HTR-8/SVneo (cell line): Measurements from ENCODE around the genes ITGB1BP1 and ADAM17.

- RRBS: no CpG with 5 or more reads among the region's 14 CpGs
Observed at GRCh38 chr2:8680090-8680848, 1.6 kb upstream of the ID2 start.

GRCh38 chr2:8684381-8684926 lies 2.6 kb downstream of the ID2 start:
- RRBS: no CpG with 5 or more reads among the region's 6 CpGs

- RRBS: no CpG with 5 or more reads among the region's 11 CpGs
Observed at GRCh38 chr2:8731398-8732022, 49.7 kb downstream of the ID2 start.

DNA sequence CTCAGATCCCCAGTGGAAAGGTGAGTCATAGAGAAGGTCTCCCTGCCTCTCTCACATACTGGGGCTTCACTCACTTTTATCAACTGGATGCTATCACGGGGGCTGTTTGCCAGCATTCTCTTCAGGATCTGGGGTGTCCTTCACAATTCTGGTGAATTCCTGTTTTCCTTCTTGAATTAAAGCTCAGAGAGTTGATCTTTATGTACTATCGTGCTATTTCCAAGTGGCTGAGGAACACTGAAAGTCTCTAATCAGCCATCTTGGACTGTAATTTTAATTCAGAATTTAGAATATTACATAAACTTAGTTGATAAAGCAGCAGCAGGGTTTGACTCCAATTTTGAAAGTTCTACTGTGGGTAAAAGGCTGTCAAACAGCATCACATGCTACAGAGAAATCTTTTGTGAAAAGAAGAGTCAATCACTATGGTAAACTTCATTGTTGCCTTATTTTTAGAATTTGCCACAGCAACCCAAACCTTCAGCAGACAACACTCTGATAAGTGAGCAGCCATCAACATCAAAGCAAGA lies 48.1 kb downstream of the MBOAT2 start:
- RRBS: no CpG with 5 or more reads among the region's 2 CpGs

- RRBS: no CpG with 5 or more reads among the region's 17 CpGs
Observed at GRCh38 chr2:9107202-9108078, 99.2 kb upstream of the ASAP2 start.

DNA sequence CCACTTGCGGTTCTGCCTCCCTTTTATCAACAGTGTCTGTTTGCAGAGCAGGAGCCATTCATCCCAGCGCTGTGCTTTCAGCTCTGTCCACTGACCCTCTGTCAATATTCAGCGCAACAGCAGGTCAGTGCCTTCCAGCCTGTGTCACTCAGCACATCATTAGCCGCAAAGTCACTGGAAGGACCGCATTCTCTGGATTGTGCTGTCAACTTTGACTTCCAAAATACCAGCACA lies 38.5 kb upstream of the ASAP2 start:
- RRBS: no CpG with 5 or more reads among the region's 5 CpGs

DNA sequence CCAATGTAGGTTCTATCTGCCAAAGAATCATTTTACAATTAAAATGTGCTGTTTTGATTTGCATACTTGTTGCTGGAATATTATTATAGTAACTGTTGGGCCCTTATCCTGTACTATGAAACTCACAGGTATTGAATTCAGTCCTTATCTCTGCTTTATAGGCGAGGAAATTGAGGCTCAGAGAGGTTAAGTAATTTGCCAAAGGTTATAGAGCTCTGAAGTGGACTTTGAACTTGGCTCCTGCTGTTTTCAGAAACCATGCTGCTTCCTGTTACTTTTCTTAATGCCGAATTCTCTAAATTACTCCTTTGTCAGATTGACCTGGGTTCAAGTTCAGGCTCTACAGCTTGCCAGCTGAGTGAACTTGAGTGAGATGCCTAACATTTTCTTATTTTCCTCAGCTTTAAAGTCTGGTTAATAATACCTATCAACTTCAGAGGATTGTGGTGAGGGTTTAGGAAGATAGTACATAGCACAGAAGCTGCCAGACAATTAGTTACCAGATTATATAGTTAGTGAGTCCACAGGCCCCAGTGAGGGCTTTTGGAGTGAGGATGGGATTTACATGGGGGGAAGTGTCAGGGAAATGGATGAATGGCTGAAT lies 3.4 kb downstream of the ASAP2 start:
- RRBS: no CpG with 5 or more reads among the region's 2 CpGs

DNA sequence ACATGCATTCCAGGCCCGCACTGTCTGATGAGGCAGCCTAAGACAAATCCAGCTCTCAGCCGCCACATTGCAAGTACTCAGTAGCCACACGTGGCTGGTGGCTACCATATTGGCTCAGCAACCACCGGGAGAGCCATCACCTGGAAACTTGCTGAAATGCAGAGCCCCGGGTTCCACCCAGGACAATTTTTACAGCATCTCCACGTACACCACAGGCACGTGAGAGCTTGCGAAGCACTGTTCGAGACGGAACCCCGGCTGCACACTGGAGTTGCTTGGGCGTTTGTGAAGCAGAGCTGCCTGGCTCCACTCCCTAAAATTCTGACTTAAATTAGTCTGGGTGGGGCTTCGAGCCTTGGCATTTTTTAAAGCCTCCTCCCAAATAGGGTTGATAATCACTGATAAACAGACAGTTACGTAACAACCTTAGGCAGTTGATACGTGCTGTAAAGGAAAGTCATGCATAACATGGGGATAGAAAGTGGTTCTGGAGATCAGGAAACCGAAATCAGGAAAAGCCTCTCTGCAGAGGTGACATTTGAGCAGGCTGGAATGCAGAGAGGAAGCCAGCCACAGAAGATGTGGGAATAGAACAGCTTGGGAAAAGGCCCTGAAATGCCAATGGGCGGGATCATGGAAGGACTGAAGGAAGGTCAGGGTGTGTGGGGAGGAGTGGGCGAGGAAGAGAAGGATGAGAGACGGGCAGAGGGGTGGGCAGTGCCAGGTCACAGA lies 6.2 kb downstream of the ASAP2 start:
- RRBS: 96% methylated on average over 6 of the region's 19 CpGs

DNA sequence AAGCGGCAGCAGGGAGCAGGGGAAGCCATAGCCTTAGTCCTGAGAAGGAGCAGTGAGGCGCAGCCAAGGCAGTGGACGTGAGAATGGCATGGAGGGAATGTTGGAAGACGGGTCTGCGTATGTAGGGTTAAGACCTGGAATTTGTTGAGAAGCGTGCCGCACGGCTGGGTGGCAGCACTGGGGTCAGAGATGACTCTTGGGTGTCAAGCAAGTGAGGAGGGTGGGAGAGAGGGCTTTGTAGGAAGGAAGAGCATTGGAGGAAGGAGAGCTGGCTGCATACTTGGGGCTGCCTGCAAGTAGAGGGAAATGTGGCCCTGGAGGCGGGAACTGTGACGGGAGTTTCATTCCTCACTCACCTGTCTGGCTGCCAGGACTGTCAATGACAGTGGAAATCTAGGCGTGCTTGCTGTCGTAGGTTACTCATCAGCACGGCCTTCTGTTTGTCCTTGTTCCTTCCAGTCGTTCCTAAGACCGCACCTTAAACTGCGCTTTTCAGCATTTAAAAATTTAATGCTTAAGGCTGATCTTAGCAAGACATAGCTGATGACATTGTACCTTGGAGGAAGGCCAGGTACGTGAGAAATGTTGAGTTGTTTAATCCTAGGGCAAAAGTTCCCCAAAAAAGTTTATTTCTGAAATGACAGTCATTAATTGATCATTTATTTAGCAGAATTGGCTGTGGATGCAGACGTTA lies 107.9 kb downstream of the ITGB1BP1 start:
- RRBS: no CpG with 5 or more reads among the region's 18 CpGs

GRCh38 chr2:9347417-9348071 lies 75.8 kb downstream of the ITGB1BP1 start:
- RRBS: no CpG with 5 or more reads among the region's 9 CpGs

GRCh38 chr2:9422814-9423756 lies at the start of gene ITGB1BP1:
ITGB1BP1 (minus strand) TSS chr2:9423528.
- RRBS: 1% methylated on average over 30 of the region's 96 CpGs

DNA sequence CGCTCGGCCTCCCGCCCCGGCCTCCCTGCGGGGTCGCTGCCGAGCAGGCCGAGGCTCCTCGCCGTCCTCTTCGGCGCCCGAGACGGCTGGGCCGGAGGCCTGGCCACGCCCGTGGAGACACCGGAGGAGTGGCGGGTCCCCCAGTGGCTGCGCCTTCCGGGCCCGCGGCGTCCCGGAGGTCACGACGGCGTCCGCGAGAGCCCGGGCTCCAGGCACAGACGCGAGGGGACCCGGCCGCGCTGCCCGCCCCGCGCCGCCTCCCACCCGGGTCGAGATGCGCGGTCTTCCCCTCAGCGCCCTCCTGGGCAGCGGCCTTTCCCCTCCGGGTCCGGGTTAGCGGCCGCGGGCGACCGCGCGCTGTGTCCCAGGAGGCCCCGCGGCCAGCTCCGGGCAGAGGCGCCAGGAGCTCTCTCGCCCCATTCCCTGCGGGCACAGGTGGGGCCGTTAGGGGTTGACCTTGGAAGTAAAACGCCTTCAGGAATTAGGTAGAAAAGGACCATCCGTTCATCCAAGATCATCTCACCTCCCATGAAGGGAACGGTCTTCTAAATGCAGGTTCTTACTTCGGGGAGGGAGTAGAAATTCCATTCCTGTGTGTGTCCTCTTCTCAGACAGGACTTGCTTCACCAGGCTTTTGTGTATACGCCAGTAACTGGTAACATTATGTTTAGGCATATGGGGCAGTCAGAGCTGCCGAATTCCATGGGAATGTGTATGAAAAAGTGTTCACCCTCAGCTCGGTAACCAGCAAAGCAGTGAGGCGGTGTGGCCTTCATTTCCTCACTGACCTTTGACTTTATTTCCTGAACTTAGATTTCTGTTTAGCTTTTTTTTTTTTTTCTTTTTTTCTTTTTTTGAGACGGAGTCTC lies 546 bp downstream of the IAH1 start:
- RRBS: 3% methylated on average over 35 of the region's 71 CpGs

DNA sequence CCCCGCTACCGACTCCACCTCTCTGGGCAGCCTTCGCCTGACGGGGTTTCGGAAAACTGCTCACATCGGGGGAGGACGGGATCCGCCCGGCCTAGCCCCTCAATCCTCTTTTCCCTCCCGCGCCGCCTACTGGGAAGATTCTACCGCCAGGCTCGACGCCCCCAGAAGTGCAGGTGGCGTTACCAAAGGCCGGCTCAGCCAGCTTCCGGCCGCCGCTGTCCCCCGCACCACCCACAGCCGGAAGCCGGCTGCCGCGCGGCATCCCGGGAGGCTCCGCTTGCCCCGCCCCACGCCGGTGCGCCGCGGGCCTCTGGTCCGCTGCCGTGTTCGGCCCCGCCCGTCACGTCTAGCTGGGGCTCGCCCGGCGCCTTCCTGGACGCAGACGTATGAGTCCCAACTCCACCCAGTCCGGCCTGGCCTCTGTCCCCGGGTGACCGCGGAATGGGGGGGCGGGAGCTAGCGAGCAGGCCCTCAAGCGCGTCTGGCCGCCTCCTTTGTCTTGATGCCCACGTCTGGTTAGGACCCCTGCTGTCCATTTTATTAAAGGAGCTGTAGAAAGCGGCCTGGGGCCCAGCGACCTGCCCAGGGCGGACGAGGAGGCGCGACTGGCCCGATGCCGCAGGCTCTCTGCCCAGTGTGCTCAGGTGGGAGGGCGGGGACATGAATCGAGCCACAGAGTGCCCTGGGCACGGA lies at the start of gene ADAM17:
Gene ADAM17, minus strand, starts transcription at position 217 of the 693 bp plus-strand sequence.
- RRBS: under 1% methylated on average over 22 of the region's 66 CpGs

GRCh38 chr2:9610716-9611685 lies 19.8 kb downstream of the YWHAQ start:
- RRBS: no CpG with 5 or more reads among the region's 12 CpGs

DNA sequence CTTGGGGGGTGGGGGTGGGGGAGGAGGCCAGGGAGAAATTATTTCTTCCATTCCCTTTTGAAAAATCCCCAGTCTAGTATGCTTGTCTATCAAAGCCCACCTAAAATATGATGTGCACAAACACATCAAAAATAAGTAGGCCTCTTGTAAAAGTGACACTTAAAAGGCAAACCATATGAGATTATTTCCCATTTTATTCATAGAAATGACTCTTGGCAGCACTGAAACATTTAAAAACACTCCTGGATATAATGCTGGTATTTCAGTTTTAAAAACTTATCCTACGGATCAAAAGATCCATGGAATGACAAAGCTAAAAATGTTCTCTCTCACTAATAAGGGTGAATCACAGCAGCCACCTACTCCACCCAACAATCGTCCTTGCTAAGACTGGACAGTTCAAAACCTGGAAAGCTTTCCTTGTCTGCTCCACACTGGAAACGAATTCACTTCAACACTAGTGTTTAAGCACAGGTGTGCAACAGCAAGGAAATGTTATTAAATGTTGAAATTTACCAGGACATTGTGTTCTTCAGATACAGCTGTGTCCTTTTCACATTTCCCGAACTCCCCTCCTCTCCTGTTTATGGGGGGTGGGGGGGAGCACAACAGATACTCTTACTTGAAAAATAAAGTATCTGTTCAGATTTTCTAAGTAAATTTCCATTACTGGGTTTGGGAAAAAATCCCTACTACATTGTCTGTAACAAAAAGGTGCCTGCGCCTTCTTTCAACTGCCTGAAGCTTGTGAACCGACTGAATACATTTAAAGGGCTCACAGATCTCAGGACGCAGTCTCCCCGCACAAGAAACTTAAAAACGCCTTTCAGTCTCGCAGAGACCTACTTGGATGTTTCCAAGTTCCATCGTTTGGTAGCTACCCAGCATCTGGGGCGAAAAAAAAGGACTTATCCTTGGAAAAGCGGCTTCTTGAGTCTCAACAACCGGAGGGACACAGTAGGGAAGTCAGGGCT lies 1.5 kb downstream of the YWHAQ start:
- RRBS: 15% methylated on average over 1 of the region's 14 CpGs

DNA sequence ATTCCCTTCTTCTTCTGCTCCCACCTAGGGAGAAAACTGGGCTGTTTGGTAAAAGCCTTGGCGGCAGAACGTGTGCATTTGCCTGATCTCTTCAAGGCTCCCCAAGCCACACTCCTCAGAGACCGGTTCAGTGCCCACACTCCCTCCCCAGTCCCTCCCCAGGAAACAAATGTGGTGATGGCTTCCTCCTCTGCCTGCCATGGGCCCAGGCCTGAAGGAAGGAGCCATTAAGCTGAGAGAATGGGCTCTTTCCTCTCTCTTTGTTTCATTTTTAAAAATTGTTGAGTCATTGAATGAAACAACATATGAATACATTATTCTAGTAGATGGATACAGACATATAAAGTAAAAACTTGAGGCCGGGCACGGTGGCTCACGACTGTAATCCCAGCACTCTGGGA lies 50.6 kb upstream of the YWHAQ start:
- RRBS: no CpG with 5 or more reads among the region's 6 CpGs

- RRBS: no CpG with 5 or more reads among the region's 10 CpGs
Observed at GRCh38 chr2:9777888-9778437, 65.3 kb upstream of the TAF1B start.

DNA sequence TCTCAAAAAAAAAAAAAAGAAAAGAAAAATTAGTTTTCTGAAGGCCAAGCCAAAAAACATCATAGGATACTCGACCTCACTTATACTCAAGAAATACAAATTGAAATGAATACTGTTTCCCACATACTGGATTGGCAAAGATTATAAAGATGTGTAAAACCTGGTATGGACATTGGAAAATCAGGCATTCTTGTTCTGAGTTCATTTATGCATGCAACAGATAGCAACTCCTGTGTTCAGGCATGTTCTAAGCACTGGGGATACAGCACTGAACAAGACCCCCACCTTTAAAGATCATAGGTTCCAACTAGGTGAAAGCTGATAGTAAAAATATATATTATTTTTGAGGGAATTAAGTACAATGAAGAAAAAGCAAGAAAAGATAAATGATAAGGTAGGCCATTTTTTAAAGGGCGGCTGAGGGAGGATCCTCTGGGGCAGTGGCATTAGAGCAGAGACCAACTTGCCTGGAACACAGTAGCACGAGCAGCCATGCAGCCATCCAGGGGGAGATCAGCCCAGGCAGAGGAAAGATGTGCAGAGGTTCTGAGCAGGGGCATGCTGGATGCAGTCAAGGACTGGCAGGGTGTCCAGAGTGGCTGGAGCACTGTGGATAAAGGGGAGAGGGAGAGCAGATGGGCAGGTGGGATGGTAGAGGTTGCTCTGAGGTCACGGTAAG lies 16.5 kb upstream of the GRHL1 start:
- RRBS: no CpG with 5 or more reads among the region's 4 CpGs

DNA sequence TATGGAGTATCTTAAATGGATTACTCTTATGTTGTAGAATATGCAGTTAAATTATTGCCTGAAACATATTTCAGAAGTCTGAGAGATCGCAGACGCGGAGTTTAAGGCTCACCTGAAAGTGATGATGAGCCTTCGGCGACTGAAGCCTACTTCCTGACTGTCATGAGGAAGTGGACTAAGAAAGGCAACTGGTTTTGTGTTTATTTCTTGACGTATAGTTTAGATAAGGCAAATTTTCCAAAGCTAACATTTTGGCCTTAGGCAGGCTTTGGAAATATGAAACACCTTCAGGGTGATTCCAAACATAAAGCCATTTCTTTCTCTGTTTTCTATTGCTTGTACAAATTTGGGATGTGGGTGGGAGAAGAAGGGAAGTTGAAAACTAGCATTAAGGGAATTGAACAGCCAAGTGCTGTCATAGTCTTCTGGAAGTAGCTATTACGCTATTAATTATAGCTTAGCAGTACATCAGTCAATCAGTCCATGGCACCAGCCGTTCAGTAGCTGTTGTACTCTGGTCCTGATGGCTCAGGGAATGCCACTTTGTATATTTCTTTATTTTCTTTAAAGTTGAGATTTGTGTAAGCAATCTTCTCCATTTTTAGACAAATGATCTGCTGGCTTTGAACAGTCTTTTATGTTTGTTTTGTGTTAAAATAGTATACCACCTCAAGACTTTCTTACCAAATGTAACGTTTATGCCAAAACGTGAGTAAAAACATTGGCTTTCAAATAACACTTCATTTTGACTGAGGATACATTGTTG lies 1.6 kb downstream of the GRHL1 start:
- RRBS: no CpG with 5 or more reads among the region's 10 CpGs

- RRBS: no CpG with 5 or more reads among the region's 15 CpGs
Observed at GRCh38 chr2:10003432-10004061, 39.8 kb upstream of the KLF11 start.